Measurements from ENCODE around the genes DRICH1 and C22orf15.

DNA sequence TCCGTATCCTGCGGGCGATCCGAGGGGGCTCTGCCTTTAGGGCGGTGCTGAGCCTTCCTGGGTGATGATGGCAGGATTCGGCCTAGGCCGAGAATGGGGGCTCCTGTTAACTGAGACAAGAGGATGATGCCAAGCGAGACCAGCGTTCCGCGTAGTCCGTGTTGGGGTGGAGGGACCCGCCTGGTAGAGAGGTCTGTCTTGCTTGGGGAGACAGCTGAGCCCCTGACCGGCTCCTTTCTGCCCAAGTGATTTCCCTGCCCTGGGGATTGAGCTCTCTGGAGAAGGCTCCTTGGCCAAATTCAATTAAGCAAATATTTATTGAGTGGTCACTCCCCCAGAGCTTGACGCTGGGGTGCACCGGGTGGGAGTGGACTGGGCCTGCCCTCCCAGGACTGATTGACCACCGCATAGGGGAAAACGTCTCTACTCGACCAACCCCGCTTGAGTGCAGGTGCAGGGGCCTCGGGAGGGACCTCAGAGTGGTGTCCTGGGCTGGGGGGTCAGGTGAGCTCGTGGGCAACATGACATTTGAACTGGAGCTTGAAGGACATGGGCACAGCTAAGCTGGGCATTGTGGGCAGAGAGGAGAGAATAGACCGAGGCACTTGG is 1.0 kb downstream of the GNAZ start:
- PRO-cap: no peak

DNA sequence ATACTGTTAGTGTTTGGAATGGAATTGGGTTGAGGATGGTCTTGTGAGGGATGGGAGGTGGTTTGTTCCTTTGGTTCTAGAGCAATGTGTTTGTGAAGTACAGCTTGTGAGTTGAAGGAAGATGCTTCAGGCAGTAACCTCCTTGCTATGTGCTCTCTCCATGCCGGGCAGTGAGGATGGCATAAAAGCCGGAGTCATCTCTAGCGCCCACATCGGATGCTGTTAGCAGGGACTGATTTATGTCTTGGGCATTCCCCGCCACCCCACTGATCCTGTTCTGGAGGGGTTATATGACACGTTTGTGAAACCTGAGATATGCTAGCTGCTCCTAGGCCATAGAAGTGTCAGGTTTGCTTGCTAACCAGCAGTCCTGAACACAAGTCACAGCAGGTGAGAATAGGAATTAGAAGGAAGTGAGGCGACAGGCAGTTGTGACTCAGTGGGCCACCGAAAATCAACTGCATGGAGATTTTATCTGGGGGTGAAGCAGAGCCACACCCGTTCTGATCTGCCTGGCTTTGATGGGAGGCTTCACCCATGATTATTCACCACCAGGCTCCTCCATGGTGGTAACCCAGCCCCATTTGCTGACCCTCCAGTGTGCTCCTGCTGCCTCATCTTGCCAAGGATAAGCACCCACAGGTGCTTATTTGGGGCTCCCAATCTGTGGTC is 2.2 kb downstream of the BCR start:
- PRO-cap: no peak

- PRO-cap: no peak
These were observed 12.3 kb downstream of the BCR start for GRCh38 chr22:23192608-23192931.

DNA sequence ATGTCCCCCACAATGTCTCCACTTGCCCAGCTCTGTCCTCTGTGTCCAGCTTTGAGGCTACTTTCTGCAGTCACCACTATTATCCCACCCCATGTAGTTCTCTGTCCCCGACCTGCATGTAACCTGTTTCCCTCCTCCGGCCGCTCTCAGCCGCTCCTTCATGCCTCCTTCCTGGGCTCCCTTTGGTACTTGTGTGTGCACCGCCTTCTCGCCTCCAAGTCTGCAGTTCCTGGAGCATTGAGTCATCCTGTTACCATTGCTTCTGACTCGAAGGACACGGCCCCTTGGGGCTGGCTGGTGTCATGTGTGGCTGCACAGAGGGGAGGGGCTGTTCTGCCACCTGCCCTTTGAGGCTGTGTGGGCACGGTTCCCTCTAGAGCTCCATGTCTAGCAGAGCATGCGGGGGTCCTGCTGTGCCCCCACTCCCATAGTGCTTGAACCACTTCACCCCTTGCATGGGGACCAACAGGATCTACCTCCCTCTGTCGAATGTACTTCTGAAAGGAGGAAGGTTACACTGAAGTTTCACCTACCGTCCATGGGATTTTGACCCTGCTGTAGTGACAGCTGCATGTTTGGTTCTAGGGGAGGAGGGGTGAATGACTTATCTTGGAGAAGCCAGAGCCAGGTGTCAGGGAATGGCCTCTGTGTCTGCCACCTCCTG is 39.6 kb downstream of the BCR start:
- PRO-cap: unidirectional peak, minus-strand start at position 222 of the sequence

- PRO-cap: no peak
These were observed 87.7 kb downstream of the BCR start for GRCh38 chr22:23267526-23268803.

- PRO-cap: no peak
These were observed 88.9 kb downstream of the BCR start for GRCh38 chr22:23268804-23269950.

- PRO-cap: no peak
These were observed 126.2 kb downstream of the BCR start for GRCh38 chr22:23306336-23307167.

DNA sequence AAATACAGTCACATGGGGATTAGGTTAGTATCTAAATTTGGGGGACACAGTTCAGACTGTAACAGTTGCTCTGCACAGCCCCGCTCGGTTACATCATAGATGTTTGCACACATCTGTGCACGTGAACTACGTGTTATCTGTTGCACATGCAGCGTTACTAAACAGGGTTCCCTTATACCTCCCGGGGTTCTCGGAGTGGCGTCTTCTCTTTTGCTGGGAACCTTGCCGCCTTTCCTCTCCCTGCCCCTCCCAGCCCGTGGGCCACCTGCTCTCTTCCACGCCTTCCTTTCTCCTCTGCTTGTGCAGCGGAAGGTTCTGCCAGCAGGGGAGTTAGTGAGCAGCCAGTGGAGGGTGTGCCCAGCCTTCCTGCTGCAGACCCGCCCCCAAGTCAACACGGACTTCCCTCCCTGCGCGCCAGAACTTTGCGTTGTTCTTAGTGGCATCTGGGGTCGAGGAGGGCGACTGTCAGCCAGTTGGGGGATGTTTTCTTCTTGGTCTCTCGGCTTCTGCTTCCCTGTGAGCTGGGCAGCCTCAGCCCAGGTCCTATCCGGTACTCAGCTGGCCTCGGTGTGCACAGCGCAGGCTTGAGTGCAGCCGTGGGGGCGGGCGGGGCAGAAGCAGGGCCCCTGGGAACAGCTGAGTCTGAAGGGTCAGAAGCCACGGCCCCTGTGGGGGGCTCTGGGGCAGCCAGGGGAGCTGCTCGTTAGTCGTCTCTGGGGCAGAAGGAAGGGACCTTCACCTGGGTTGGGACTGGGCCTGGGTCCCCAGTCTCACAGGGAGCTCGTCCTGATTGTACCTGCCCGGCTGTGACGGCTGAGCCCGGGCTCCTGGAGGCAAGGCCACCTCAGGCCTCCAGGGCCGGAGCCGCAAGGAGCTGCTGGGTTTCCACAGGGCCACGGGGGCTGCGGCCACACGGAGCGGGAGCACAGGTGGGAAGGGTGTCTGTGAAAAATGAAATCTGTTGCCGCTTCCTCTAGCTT is 146.7 kb downstream of the IGLL1 start:
- PRO-cap: no peak

DNA sequence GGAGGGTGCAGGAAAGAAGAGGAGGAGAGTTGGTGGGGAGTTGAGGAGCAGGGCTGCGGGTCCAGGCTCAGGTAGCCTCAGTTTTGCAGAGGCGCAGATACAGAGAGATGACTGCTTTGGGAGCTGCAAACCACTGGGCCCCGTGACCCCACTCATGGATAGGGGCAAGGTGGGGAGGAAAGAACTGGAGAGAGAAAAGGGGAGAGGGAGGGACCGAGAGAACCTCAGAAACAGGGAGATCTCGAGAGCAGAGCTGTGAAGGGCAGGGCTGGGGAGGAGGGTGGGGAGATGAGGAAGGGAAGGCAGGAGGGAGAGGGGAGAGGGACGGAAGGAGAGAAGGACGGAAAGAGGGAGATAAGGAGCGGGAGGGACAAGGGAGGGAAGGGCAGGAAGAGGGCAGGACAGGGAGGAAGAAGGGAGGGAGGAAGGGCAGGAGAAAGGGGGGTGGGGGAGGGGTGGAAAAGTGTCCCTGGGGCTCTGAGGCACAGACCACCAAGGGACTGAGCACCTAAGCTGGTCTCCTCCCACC is 46.3 kb downstream of the IGLL1 start:
- PRO-cap: no peak

- PRO-cap: no peak
These were observed 43.9 kb downstream of the IGLL1 start for GRCh38 chr22:23535882-23536982.

DNA sequence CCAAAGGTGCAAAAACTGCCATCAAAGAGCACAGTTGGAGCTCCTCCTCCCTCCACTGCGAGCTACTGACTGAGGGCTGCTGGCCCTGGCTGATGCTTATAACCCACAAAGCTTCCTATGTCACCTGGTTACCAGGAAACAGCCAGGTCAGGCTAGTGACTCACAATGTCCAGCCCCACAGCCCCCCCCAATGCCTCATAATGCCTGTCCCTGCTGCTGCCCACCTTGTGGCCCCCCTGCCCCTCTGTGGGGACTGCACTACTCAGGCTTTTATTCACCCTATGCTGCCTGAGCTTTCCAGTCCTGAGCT is at the start of gene DRICH1:
Gene DRICH1 (minus strand): TSS at position 71 of the 310 bp plus-strand sequence.
- PRO-cap: no peak

GRCh38 chr22:23640770-23641470 is 8.8 kb upstream of the DRICH1 start:
- PRO-cap: no peak

- PRO-cap: no peak
These were observed at the start of gene C22orf15 for GRCh38 chr22:23762835-23763314. Gene C22orf15, plus strand, starts transcription at chr22:23762990.

- PRO-cap: unidirectional peak, plus-strand start at chr22:23803306
These were observed 16.3 kb downstream of the SMARCB1 start for GRCh38 chr22:23802966-23803488.

- PRO-cap: no peak
These were observed 4.7 kb downstream of the DERL3 start for GRCh38 chr22:23833907-23834655.

GRCh38 chr22:23844236-23844877 is 5.6 kb upstream of the DERL3 start:
- PRO-cap: no peak

GRCh38 chr22:23906727-23907703 is 12.8 kb downstream of the MIF start:
- PRO-cap: no peak

DNA sequence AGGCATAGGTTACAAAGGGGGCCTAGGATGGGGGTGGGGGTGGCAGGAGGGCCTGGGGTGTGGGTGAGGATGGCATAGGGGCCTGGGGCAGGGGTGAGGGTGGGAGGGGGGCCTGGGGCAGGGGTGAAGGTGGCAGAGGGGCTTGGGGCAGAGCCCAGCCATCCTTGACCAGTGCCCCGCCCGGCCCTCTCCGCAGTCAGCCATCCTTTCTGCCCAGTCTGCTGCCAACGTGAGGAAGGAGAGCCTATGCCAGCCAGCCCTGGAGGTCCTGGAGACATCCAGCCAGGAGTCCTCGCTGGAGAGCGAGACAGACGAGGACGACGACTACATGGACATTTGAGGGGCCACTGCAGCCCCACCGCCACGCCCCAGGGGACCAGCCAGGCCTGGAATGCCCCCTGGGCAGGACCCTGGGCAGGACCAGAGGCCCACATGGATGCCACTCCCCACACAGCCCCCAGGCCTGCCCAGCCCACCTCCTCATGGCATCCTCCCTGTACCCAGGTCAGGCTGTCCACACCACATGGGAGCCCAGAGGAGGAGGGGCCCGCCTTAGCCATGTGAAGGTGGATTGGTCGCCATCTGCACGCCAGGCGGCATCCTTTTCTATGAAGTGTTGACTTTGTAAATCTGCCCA is 3.3 kb upstream of the SUSD2 start:
- PRO-cap: no peak

- PRO-cap: no peak
These were observed 25.3 kb downstream of the SUSD2 start for GRCh38 chr22:24206486-24207155.

GRCh38 chr22:24244209-24244901 is 527 bp downstream of the GGT5 start:
- PRO-cap: no peak

Measured in duodenum (tissue), 1 donor.